Lung (tissue), 4 donors: Measurements from ENCODE around the gene ZP4.

GRCh38 chr1:236150909-236151300 lies 8.6 kb downstream of the GPR137B start:
- PRO-cap = no peak
- RAMPAGE, long total RNA = no peak
- RRBS = no CpG with 5 or more reads among the region's 7 CpGs

DNA sequence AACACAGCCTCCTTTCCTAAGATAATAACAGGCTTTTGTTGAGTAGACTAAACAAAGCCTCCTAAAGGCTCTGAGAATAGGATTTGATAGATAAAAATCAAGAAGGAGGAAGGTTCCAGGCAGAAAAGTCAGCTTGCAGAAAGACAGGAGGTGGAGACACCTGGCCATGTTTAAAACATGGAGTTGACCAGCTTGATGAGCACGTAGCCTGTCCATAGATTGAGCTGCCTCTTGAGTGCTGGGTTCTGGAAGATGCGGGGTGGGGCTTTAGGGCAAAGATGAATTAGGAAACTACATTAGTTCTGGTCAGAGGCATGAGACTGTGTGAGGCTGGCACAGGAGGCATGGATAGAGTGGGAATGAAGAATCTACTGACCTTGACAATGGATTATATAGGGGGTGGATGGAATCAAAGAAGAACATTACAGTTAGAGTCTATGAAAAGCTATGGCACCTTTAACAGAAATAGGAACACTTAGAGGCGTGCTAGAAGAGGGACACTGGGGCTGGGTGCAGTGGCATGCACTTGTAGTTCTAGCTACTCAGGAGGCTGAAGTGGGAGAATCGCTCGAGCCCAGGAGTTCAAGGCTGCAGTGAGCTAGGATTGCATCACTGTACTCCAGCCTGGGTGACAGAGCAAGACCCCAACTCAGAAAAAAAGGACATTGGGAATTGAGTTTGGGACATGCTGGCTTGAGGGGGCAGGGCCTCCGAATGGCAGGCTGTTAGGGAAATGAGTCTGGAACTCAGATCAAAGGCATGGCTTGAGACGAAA lies 32.0 kb downstream of the GPR137B start:
- PRO-cap = no peak
- RAMPAGE, long total RNA = no peak
- RRBS = no CpG with 5 or more reads among the region's 7 CpGs

DNA sequence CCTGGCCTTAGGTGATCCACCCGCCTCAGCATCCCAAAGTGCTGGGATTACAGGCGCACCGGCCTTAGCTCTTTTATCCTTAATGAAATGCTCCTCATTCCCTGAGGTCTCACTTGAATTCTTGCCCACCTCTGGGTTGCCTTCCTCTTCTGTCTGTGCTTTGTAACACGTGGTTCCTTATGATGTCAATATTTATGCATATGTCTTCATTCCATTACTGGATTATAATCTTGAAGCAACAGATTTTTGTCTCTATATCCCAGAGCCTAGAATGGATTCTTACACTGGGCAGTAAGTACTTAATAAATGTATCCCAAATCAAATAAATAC lies 64.0 kb upstream of the LGALS8 start:
- PRO-cap = no peak
- RAMPAGE, long total RNA = no peak
- RRBS = no CpG with 5 or more reads among the region's 4 CpGs

- PRO-cap = no peak
- RAMPAGE, long total RNA = no peak
- RRBS = no CpG with 5 or more reads among the region's 10 CpGs
Measured at GRCh38 chr1:236494535-236495253, 29.1 kb upstream of the LGALS8 start.

DNA sequence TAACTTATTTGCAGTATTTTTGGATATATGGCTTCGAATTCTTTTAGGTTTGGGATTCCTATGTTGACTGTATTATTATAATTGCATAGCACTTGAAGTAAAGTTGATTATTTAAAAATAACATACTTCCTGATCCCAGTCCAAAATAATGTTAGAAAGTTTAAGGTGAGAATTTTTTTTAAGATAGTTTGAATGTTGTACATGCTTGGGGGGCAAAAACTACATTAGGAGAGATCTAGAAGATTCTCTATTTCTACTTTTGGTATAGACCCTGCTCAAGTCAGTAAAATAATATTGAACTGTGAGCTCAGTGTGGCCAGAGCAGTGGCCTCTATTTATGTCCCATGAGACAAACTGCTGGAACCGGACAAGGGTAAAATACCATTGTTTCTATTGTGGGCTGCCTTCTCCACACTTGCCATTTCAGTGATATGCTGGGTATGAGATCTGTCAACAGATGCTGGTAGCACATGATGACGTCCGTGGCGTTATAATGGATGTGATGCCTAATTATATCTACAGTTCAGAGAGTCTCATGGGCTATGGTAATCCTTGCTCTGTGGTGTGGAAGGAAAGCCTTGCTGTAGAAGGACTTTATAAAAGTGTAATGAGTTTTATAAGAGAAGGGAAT lies 2.3 kb downstream of the ACTN2 start:
- PRO-cap = no peak
- RAMPAGE, long total RNA = no peak
- RRBS = no CpG with 5 or more reads among the region's 5 CpGs

DNA sequence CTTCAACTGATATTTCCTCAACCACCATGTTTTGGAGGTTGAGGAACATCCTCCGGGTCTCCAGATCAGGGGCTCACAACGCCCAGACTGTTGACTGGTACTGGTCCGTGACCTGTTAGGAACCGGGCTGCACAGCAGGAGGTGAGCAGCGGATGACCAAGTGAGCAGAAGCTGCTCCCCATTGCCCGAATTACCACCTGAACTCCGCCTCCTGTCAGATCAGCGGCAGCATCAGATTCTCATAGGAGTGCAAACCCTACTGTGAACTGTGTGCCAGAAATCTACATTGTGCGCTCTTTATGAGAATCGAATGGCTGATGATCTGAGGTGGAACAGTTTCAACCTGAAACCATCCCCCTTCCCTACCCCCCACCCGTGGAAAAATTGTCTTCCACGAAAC lies 24.2 kb downstream of the ACTN2 start:
- PRO-cap = no peak
- RAMPAGE, long total RNA = no peak
- RRBS = 80% methylated on average over 2 of the region's 12 CpGs

- PRO-cap = no peak
- RAMPAGE, long total RNA = no peak
- RRBS = no CpG with 5 or more reads among the region's 7 CpGs
Measured at GRCh38 chr1:236796200-236796428, 1.0 kb downstream of the MTR start.

DNA sequence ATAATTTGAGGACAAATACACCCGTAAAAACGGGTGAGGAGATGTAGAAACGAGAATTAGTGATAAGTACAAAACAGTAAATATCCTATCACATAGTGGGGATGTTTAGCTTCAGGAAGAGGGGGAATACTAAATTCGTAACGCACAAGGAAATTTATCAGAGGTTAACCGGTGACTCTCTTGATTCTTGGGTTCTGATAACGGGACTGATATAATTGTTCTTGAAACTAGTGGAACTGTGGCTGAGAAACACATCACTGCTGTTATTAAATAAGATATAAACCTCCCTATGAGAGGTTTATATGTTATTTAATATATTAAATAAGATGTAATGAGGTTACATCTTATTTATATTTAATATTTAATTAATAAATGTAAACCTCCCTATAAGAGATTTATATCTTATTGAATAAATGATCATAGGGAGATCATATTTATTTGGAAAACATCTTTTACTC lies 1.4 kb downstream of the MTR start:
- PRO-cap = no peak
- RAMPAGE, long total RNA = no peak
- RRBS = no CpG with 5 or more reads among the region's 7 CpGs

- PRO-cap = no peak
- RAMPAGE, long total RNA = no peak
- RRBS = no CpG with 5 or more reads among the region's 17 CpGs
Measured at GRCh38 chr1:237012665-237013712, 8.7 kb upstream of the MT1HL1 start.

- PRO-cap = no peak
- RAMPAGE, long total RNA = no peak
- RRBS = no CpG with 5 or more reads among the region's 1 CpG
Measured at GRCh38 chr1:237890834-237891180, at the start of gene ZP4. Gene ZP4 (minus strand): TSS chr1:237890922.

DNA sequence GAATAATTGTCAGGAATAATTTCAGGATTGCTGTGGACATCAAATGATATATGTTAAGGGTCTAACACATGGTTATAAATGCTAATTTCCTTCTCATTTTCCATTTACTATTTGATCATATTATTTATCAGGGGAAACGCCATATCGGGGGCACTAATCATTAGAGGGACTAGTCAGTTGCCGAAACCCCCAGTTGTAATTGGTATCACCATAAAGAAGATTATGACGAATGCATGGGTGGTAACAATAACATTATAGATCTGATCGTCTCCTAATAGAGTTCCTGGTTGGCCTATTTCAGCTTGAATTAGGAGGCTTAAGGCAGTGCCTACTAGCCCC lies 49.9 kb upstream of the ZP4 start:
- PRO-cap = no peak
- RAMPAGE, long total RNA = no peak
- RRBS = no CpG with 5 or more reads among the region's 5 CpGs

- PRO-cap = no peak
- RAMPAGE, long total RNA = no peak
- RRBS = no CpG with 5 or more reads among the region's 10 CpGs
Measured at GRCh38 chr1:239212919-239213439, 173.4 kb upstream of the CHRM3 start.

DNA sequence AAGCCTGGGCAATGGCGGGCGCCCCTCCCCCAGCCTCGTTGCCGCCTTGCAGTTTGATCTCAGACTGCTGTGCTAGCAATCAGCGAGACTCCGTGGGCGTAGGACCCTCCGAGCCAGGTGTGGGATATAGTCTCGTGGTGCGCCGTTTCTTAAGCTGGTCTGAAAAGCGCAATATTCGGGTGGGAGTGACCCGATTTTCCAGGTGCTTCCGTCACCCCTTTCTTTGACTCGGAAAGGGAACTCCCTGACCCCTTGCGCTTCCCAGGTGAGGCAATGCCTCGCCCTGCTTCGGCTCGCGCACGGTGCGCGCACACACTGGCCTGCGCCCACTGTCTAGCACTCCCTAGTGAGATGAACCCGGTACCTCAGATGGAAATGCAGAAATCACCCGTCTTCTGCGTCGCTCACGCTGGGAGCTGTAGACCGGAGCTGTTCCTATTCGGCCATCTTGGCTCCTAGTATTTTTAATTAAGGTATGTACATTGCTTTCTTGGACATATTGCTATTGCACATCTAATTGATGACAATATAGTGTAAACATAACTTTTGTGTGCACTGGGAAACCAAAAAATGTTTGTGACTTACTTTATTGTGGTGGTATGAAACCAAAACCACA lies 242.8 kb downstream of the CHRM3 start:
- PRO-cap = no peak
- RAMPAGE, long total RNA = no peak
- RRBS = no CpG with 5 or more reads among the region's 32 CpGs

- PRO-cap = no peak
- RAMPAGE, long total RNA = no peak
- RRBS = no CpG with 5 or more reads among the region's 14 CpGs
Measured at GRCh38 chr1:239719515-239720231, 333.3 kb downstream of the CHRM3 start.

DNA sequence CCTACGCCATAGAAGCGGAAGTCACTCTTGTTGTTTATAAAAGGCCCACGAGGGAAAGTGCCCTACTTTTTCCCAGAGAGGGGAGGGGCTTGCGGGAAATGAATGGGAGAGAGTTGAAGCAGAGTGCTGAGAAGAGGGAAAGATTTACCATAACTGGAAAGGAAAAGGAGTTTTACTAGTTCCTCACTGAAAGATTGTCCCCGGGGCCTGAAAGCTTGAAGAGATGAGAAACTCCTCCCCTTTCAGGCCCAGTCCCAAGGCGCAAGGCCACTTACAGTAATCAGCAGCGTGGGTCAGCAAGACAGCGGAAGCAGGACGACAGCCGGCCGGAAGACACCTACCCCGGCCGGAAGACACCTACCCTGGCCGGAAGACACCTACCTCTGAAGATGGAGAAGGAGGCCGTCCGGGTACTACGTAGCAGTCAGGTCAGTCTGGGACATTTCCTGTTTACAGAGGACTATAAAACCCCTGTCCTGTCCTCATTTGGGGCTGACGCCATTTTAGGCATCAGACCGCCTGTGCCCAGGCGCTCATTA lies 222.3 kb downstream of the RGS7 start:
- PRO-cap = no peak
- RAMPAGE, long total RNA = no peak
- RRBS = no CpG with 5 or more reads among the region's 20 CpGs

GRCh38 chr1:241612473-241613099 lies 27.6 kb downstream of the CHML start:
- PRO-cap = no peak
- RAMPAGE, long total RNA = no peak
- RRBS = no CpG with 5 or more reads among the region's 7 CpGs

DNA sequence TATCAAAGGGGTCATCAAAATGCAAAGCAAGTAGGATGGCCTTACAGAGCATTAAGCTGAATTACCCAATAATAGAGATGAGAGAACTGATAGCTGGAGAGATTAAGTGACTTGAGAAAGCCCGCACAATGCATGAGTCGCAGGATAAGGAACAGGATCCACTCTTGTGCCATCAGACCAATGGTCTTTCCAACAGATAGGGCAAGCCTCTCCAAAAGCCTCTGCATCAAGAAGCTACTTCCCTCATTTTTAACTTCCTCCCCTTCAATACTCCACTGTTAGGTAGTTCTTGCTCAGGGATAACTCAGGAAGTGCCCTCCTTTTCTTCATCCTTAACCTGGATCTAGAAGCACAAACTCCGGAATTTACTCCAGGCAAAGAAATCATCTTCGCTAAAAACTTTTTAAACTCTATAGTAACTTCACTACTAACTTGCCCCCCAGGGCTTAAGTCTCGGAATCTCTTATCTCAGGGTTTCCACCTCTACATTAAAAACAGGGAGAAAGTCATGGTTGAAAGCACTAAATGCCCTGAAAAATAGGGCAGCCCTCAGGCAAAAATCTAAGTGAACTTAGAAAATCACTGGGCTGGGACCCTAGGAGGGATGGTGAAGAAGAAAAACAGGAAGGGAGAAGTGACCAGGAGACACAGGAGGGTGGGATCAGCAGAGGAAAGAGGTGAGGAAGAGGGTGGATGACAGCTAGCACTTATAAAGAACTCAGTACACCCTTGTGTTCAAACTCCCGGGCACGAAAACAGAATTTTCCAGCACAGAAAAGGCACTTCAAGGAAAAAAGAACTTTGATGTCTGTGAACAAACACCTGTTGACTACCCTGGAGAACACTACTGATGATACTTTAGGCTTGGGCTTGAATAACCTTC lies 2.3 kb downstream of the CHML start:
- PRO-cap = no peak
- RAMPAGE, long total RNA = no peak
- RRBS = no CpG with 5 or more reads among the region's 7 CpGs

- PRO-cap = no peak
- RAMPAGE, long total RNA = no peak
- RRBS = no CpG with 5 or more reads among the region's 24 CpGs
Measured at GRCh38 chr1:241998215-241998920, 530 bp downstream of the MAP1LC3C start.

DNA sequence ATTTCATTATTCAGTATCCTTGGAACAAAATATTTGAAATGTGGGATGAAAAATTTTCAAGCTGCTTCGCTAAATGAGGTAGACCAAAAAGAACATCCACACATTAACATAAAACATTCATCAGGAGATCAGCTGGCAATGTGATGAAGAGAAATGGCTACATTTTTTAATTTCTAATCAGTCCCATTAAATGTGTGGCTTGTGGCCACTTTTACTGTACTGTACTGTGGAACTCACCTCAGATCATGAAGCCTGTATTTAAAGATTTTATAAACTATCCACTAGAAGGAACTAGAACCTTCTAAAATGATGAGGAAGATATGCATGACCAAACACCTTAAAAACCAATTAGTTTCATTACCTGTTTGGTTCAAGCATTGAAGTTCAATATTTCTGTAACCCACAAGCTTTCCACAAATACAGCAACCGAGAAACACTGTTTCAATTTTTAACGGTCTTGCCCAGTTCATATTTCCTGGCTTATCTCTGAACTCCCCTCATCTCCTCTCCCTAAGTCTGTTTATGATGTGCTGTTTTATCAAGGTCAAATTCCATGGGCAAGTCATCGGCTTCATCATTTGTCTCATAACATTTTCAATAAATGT lies 264.2 kb upstream of the PLD5 start:
- PRO-cap = no peak
- RAMPAGE, long total RNA = no peak
- RRBS = no CpG with 5 or more reads among the region's 4 CpGs

- PRO-cap = no peak
- RAMPAGE, long total RNA = no peak
- RRBS = no CpG with 5 or more reads among the region's 1 CpG
Measured at GRCh38 chr1:243287542-243288129, 31.8 kb downstream of the SDCCAG8 start.